Hematopoietic multipotent progenitor cell (in vitro differentiated cells): ENCODE results near the genes IL10RA, TMPRSS4 and CD3E.

DNA sequence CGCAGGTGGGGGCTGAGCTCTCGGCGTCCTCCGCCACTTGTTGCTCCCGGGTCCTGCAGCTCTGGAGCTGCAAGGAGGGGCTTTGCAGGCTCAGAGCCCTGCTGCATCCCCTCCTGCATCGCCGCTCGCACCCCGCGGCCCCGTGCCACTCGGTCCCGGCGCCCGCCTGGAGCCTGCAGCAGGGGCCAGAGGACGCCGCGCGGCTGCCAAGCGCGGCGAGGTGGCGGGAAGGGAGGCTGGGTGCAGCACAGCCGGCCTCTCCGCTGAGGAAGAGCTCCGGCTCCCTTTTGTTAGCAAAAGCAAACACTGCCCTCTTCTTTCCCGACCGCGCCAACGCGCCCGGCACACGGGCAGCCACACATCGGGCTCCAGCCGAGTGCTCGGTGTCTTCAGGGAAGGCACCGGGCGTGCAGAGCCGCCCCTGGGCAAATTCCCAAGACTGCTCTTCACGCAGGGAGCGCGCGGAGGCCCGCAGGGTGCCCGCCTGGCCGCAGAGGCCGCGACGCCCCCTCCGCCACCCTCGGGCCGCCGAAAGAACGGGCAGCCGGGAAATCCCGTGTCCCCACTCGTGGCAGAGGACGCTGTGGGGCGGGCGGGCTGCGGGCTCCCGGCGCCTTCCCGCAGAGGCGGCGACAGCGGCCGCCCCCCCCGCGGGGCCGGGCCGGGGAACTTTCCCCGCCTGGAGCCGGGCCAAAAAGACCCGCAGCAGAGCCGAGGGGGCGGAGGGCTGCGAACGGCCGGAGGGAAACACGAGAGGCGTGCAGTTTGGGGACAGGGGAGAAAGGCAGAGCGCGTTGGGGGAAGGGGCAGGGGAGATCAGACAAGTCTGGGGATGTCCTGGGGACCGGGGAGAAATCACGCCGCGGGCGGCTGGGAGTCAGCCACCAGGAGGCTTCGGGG lies 1.0 kb downstream of the CADM1 start:
- CAGE, long polyA plus RNA = no peak

DNA sequence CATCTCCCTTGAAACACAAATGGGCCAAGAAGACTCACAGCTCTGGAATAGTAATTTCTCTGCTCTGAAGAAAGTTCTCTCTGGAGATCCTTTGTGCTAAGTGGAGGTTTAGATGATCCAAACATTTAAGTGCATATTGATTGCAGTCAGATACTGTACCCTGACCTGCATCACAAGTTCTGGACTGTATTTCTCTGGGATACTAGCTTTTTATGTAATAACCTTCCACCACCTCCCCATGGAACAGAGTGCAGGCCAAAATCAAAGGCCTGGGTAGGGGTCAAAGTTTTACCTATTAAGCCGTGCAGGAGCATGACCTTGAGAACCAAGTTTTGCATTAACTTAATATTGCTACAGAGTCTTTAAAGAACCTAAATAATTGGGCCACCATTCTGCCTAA lies 19.7 kb upstream of the CADM1 start:
- CAGE, long polyA plus RNA = no peak

- CAGE, long polyA plus RNA = no peak
Observed at GRCh38 chr11:116825311-116825945, 2.3 kb upstream of the APOA4 start.

DNA sequence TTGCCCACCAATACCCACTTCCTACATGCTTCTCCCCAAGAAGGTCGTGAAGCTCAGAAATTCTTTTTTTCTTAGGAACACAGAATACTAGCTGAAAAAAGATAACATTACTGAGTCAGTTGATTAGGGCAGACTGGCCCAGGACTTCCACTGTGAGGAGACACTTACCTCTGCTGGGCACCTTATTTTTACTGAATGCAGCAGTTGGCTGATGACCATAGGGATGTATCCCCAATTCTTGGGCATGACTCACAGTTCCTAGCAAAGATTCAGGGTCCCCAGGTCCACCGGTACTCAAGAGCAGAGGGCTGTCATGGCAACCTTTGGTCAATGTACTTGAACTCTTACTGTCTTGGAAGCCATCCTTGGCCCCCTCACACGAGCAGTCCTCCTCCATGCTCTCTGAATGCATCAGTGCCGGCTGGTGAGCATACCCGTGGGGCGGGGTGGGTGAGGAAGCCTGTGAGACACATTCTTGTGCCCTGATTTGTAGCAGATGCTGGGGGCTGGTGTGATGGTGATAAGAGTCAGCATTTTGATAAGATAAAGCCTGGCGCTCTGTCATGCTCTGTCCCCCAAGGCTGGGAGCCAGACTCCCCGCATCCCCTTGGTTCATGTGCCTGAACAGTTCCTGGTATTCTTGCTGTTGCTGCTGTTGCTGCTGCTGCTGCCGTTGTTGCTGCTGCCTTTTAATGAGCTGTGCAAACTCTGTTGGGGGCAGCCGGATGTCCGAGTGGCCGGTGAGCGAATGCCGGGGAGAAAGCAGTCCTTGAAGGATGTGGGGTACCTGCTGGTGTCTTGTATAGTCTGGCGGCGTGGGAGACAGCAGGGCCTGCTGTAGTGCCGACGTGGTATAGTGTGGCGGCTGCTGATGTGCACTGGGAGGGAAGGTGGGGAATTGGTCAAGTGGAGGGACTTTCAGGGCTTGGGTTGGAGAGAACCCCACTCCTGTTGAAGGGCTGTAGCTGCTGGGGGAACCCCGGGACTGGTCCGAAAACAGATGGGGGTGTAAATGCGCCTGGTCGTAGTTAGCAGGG lies 20.5 kb upstream of the APOA1 start:
- CAGE, long polyA plus RNA = no peak

GRCh38 chr11:116952584-116953142 lies 115.2 kb upstream of the APOA1 start:
- CAGE, long polyA plus RNA = no peak

GRCh38 chr11:117079614-117080412 lies 18.4 kb downstream of the SIK3 start:
- CAGE, long polyA plus RNA = no peak

DNA sequence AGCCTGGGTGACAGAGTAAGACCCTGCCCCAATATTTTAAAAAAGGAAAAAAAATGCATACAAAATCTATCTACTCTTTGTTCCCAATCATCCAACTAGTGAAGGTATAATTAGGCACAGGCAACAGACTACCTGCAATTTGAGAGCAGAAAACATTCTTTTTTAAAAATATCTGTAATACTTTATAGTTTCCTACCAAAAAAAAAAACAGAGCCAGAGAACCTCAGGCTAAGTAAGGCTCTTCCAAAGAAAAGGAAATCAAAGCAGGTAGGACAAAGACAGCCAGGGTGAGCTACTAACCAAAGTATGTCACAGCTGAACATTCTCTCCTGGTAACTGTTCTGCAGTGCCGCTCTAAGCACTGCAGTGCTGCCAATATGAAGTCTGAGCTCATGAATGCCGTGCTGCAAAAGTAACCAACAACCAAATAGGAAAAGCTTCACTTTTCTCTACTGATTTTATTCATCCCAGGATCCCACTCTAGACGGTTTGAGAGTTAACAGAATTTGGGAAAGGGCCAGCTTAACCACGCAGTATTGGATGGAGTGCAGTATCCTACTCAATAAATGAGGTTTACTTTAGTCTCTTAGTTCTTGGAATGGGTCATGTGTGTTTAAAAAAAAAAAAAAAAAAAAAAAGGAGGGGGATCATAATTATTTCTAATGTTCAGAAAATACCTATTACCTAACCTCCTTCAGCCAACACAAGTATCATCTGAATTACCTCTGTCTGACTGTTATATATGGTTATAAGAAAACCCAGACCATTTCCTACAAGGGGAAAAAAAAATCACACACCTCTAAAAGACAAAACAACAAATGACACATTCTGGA lies 3.4 kb downstream of the SIK3 start:
- CAGE, long polyA plus RNA = no peak

- CAGE, long polyA plus RNA = no peak
Observed at GRCh38 chr11:117167690-117169022, 10.4 kb upstream of the SIDT2 start.

GRCh38 chr11:117223418-117224154 lies 8.3 kb downstream of the PCSK7 start:
- CAGE, long polyA plus RNA = no peak

DNA sequence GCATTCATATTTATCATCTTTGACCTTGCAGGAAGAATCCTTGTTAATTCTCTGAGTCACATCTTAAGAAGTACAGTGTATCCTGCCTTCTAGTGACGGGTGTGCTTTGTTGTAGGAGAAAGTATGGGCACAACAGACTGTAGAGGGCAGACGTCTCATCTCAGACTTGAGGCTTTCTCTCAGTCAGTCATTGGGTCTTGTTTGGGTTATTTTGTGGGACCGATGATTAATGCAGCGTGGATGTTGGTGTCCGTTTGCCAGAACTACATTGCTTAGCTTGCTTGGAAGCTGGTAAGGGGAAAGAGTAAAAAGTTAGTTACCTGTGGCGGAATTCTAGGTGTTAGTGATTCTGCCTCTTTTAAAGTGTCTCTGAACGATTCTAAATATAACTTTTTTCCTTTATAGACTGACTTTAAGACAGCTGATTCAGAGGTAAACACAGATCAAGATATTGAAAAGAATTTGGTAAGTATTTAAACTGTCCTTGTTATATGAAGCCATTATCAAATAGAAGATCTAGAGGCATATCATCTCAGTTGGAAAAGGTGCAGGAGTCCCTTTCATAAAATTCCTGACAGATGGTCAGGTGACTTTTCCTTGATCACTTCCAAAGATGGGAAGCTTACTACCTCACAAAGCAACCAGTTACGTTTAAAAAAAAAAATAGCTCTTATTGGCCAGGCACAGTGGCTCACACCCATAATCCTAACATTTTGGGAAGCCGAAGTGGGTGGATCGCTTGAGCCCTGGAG lies 7.1 kb downstream of the RNF214 start:
- CAGE, long polyA plus RNA = no peak

DNA sequence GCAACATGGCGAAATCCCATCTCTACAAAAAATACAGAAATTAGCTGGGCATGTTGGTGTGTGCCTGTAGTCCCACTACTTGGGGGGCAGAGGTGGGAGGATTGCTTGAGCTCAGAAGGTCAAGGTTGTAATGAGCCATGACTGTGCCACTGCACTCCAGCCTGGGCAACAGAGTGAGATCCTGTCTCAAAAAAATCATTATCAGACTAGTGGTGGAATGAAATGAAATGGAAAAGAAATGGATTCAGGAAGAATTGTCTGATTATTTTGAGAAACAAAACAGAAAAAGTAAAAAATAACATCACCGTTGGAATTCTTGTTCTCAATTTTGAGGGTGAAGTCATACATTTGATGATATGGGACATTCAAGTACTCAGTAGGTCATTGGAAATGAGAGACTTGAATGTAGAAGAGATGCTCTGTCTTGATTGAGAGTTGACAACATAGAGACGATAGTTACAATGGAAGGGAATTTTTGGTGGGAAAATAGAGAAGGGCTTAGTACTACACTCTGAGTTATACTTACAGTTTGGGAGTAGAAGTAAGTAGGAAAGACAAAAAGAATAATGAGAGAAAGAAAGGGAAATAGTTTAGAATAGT lies 24.8 kb downstream of the RNF214 start:
- CAGE, long polyA plus RNA = no peak

- CAGE, long polyA plus RNA = no peak
Observed at GRCh38 chr11:117391964-117392852, 64.6 kb downstream of the CEP164 start.

DNA sequence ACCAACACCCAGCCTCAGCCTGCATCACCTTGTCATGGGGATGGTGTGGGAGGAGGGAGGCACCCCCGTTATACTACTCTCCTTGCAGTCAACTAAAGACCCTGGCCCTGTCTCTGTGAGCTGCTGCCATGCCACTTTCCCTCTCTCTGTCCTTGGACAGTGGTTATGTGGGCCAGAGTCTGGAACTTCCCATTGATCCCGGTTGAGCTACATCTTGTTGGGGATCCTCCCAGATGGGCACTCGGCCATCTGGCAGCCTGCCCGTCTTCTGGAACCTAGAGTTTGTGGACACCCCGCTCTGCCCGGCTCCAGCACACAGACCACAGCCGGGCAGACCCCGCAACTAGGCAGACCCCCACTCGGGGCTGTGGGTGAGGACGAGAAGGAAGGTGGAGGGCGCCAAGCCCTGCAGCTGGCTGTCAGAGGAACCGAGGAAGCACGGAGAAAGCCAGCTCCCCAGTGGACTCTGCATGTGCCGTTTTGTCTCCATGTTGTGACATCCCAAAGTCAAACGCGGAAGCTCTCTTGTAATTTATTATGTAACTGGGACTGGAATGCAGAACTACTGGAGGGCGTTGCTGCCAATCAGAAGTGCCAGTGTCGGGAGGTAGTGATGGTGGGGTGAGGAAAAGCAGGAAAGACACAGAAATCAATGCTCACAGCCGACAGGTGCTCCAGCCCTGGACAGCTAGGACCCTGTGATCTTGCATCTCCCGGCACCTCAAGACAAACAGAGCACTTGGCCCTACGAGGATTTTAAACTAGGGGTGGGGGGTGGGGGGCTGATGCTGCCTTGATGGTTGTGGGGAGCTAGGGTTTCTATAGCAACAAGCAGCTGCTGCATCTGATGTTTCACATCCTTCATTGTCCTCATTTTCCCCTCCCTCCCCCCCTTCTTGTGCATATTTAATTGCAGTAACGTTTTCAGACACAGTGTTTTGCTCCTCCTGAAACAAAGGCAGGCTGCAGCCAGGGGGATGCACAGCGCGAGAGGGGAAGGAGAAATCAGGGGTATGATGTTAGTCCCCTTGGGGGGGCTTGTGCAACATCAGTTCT lies 207.8 kb downstream of the CEP164 start:
- CAGE, long polyA plus RNA = no peak

GRCh38 chr11:117816150-117816795 lies 8.3 kb downstream of the FXYD2 start:
- CAGE, long polyA plus RNA = no peak

DNA sequence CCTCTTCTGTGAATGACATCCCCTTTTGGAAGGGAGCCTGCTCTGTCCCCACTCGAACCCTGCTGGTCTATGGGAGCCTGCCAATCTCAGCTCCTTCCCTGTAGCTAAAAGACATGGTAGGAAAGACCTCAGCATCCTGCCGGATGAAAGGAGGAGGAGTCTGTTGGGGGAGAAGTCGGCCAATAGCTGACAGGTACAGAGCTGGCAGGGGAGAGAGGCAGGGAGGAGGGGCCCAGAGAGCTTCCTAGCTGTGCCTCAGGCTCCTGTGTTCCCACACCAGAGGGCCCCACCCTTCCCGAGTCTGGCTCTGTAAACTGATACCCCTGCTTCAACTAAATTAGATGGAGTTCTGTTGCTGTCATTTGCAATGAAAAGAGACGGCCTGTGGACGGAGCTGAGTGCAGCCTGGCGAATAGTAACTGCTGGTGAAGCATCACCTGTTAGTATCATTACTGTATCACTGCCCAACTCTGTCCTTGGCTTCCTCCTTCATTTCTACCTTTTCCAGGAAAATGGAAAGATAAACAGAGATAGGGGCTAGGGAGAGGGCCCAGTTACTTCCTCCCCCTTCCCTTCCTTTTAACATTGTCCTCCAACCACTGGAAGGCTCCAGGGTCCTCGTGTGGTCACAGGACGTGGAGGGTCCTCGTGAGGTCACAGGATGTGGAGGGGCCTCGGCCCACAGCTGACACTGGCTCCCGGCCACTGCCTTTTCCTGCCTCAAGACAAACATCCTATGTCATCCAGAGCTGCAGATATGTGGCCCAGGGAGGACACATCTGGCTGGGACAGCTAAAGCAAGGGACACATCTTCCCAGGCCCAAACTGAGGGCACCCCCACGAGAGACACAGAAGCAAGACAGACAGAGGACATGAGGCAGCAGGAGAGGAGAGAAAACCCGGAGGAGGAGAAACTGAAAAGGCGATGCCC lies 15.0 kb downstream of the FXYD6 start:
- CAGE, long polyA plus RNA = no peak

- CAGE, long polyA plus RNA = no peak
Observed at GRCh38 chr11:117930617-117931202, 1.5 kb upstream of the TMPRSS13 start.

DNA sequence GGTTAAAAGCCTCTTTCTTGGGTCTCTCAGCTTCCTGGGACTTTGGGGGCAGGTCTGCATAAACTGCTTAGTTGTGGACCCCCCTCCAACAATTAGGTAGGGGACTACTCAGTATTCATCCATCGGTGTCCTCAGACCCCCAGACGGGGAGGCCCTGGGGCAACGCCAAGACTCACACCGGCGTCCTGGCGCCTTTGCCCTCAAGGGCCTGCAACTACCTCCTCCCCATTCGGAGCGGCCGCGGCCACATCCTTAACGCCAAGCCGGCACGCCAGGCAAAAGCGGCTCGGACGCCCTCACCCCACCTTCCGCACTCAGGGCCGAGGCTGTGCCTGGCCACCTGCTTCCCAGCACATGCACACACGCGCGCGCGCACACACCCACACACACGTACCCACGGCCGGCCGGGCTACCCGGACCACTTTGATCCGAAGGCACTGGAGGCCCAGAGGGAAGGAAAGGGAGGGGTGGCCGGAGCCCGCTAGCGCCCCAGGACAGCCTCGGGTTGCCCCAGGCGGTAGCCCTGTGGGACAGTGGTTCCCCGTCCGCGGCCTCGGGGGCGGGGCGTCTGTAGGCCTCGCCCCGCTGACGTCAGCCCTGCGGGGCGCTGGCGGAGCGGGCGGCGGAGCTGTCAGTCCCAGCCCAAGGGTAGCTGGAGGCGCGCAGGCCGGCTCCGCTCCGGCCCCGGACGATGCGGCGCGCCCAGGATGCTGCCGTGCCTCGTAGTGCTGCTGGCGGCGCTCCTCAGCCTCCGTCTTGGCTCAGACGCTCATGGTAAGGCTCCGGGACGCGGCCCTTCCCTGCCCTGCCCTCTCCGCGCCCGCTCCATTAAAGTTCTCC lies at the start of gene IL10RA:
IL10RA (plus strand) TSS at position 634 of the 840 bp plus-strand sequence.
- CAGE, long polyA plus RNA = no peak

GRCh38 chr11:117995233-117996015 lies 9.2 kb downstream of the IL10RA start:
- CAGE, long polyA plus RNA = no peak

DNA sequence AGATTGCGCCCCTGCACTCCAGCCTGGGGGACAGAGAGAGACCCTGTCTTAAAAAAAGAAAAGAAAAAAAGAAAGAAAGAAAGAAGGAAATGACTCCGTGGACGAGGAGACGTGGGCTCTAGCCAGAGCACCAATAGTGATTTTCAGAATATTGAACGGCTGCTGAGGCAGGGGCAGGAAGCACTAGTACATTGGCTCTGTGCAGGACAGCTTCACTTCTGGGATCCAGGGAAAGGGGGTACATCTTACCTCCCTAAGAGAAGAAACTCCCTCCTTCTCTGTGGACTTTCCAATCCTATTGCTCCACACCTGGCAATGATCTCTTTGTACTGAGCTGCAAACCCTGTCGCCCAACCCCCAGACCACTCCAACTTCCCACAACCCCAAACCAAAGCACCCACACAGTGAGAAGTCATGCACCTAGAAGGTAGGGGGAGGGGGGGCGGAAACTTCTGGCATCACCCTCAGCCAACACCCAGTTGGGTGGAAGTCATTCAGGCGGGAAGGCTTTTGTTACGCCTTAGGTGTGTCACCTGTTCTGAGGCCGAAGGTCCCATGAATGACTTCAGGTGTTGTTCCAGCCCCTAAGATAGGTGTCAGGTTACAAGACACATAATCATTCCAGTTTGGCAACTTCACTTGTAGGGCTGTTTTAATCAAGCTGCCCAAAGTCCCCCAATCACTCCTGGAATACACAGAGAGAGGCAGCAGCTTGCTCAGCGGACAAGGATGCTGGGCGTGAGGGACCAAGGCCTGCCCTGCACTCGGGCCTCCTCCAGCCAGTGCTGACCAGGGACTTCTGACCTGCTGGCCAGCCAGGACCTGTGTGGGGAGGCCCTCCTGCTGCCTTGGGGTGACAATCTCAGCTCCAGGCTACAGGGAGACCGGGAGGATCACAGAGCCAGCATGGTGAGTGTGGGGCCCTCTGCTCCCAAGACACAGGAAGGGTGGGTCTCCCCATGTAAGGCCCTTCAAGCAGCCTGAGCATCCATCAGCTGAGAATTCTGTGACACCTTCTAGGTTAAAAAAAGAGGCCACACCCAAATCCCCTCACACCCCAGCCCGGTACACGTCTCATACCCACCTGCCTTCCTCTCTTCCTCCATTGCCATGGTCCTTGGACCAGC lies at the start of gene TMPRSS4:
TMPRSS4 (plus strand) TSS at position 682 of the 1,127 bp plus-strand sequence.
- CAGE, long polyA plus RNA = no peak

- CAGE, long polyA plus RNA = no peak
Observed at GRCh38 chr11:118304181-118305420, at the start of gene CD3E. CD3E (plus strand) TSS chr11:118304730.